ENCODE data around the gene BIRC5.

GRCh38 chr17:77400137-77400847 is 119.0 kb downstream of the SEPTIN9 start:
- PRO-cap: no peak
- RAMPAGE, long total RNA, 4 experiments: no peak in any of the 4 experiments

- PRO-cap: no peak
- RAMPAGE, long total RNA, 4 experiments: no peak in any of the 4 experiments
These were observed 139.1 kb downstream of the SEPTIN9 start for GRCh38 chr17:77420230-77420914.

GRCh38 chr17:77421127-77421901 is 140.0 kb downstream of the SEPTIN9 start:
- PRO-cap: no peak
- RAMPAGE, long total RNA, 4 experiments: no peak in any of the 4 experiments

DNA sequence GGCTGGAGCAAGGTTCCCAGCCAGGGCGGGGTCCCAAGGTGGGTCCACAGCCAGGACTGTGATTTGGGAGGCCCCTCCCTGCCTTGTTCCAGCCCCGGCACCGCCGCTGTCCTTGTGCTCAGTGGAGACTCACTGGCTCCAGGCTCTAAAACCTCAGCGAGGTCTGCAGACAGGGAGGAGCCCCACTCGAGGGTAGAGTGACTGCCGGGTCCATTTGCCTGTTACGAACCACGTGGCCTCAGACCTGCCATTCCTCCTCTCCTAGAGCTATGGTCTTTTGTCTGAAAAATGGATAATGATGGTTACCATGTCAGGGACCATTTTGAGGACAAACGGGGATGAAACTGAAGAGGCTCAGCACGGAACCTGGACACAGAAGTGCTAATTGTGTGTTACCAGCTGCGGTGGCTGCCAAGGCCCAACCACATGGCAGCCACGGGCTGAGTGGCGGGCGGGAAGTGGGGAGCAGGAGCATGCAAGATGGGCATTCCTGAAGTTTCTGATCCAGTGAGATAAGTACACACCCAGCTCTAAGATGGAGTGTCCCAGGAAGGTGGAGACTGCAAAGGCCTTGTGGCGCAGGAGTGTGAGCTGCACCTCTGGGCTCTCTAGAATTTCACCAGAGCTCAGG is 177.1 kb downstream of the SEPTIN9 start:
- PRO-cap: unidirectional peak, minus-strand start at position 120 of the sequence
- RAMPAGE, long total RNA, 4 experiments: no peak in any of the 4 experiments

GRCh38 chr17:77481958-77482552 is 200.8 kb downstream of the SEPTIN9 start:
- PRO-cap: no peak
- RAMPAGE, long total RNA, 4 experiments: start-site peak on the plus strand in 1 of 4 experiments, at chr17:77482176-77482210 at its widest, 100 reads per replicate

DNA sequence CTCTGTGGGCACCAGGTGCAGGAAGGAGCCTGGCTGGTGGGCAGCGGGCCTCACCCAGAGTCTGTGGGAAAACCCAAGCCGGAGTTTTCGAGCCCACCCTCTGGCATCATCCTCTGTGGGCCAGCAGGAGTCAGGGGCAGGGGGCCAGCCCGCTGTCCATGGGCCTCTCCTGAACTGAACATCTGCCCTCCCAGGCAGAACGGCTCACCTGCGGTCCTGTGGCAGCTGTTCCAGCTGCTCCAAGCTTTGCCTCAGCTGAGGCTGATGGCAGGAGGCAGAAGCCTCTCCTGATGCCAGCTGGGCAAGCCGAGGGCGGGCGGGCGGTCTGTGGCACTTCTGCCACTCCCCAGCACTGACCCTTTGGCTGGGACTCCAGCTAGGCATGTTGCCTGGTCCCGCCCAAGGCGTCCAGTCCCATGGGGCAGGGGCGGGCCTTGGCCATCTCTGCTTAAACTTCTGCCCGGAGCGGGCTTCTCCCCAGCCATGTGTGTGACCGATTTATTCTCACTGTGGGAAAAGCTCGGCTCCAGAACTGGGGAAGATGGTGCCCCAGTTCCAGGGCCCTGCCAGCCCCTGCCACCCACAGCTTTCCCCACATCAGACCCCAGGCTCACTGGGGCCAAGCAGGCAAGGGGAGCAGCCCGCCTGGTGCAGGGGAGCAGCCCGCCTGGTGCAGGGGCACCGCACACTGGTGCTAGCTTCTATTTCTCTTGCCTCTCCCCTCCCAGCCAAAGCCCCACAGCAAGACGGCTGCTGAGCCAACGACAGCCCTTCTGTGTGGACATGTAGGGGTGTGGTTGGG is 208.6 kb downstream of the SEPTIN9 start:
- PRO-cap: unidirectional peak, minus-strand start at position 354 of the sequence
- RAMPAGE, long total RNA, 4 experiments: no peak in any of the 4 experiments

GRCh38 chr17:77555178-77555499 is 273.8 kb downstream of the SEPTIN9 start:
- PRO-cap: no peak
- RAMPAGE, long total RNA, 4 experiments: no peak in any of the 4 experiments

- PRO-cap: no peak
- RAMPAGE, long total RNA, 4 experiments: no peak in any of the 4 experiments
These were observed 328.8 kb downstream of the SEPTIN9 start for GRCh38 chr17:77610034-77610662.

- PRO-cap: no peak
- RAMPAGE, long total RNA, 4 experiments: no peak in any of the 4 experiments
These were observed 329.3 kb downstream of the SEPTIN9 start for GRCh38 chr17:77610663-77610917.

DNA sequence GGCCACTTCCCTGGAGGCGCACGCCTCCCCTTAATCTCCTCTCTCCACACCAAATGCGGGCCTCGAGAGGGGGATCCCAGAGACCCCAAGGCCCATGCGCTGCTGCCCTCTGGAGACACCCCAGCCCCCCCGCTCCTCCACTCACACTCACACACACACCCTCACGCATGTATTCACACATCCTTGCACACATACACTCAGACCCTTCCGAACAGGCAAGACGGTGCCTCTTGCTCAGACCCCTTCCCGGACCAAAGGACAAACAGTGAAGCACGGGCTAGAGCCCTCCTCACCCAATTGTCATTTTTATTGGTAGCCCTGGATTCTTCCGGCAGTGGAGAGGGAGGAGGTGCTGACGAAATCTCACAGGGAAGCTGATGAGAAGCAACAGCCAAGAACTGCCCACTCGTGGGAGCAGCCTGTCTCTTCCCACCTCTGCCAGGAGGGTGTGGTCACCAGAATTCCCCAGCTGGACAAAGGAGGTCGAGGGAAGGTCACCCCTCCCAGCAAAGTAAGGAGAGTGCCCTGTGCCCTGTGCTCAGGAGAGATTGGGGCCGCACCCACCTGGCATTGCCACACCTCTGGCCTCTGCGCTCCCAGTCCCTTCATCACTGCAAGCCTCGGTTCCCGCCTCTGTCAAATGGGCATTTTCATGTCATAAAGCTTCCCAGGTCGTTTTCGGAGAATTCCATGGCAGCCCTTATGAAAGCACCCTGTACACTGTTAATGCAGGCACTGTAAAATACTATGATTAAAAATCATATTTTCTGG is 135.9 kb upstream of the TNRC6C start:
- PRO-cap: no peak
- RAMPAGE, long total RNA, 4 experiments: no peak in any of the 4 experiments

GRCh38 chr17:77839580-77840439 is 118.7 kb upstream of the TNRC6C start:
- PRO-cap: no peak
- RAMPAGE, long total RNA, 4 experiments: no peak in any of the 4 experiments

GRCh38 chr17:77983034-77983272 is 24.4 kb downstream of the TNRC6C start:
- PRO-cap: no peak
- RAMPAGE, long total RNA, 4 experiments: no peak in any of the 4 experiments

DNA sequence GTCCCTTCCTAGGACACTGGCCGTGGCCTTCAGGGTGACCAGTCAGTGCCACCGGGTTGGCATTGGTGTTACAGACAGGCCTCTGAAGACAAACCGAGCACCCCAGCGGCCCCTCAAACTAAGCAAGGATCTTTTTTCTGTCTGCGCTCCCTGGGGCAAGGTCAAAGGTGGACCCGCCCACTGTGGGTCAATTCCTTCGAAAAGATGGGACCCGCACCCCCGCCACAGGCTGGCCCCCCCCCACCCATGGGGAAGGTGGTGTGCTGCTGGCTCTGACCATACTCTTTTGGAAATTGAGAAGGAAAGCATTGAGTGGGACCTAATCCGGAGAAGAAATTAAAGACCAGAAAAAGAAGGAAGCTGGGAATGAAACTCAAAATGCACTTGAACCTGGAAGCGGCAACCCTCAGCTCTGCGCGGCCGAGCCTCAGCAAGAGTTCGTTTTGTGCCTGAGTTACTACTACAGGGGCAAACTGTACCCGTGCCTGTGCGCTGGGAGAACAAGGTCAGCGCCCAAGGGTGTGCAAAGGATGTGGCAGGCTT is 20.5 kb downstream of the TMC6 start:
- PRO-cap: no peak
- RAMPAGE, long total RNA, 4 experiments: no peak in any of the 4 experiments

DNA sequence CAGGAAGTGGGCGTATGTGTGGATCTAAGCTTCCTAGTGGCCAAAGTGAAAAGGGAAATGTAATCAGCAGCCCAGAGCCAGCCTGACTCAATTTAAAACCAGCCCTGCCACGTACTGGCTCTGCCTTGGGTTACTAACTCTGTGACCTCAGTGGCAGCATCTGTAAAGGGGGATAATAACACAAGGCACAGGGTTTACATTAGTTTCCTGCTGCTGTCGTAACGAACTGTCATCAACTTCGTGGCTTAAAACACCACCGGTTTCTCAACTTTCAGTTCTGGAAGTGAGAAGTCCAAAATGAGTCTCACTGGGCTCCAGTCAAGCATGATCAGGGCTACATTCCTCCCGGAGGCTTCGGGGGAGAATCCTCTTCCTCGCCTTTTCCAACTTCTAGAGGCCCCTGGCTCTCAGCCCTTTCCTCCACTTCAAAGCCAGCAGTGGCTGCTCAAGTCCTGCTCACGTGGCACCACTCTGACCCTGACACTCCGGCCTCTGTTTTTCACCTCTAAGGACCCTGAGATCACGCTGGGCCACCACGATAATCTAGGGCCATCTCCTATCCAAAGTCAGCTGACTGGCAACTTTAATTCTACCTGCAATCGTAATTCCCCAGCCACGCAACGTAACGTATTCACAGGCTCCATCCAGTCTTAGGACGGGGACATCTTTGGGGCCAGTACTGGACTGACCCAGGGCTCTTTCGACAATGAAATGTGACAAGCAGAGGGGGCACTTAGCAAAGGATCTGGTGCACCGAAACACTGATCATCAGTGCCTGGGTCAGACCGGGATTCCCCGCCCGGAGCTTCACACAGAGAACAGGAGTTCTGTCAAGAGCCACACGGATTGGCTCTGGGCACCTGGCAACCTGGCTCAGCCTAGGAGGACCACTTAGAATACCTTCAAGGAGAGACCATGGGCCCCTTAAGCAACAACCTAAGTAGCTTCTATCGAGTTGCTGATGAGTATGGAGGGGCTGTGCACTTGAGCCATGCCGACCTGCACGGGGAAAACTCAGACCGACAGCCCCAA is 14.4 kb downstream of the TMC6 start:
- PRO-cap: no peak
- RAMPAGE, long total RNA, 4 experiments: no peak in any of the 4 experiments

DNA sequence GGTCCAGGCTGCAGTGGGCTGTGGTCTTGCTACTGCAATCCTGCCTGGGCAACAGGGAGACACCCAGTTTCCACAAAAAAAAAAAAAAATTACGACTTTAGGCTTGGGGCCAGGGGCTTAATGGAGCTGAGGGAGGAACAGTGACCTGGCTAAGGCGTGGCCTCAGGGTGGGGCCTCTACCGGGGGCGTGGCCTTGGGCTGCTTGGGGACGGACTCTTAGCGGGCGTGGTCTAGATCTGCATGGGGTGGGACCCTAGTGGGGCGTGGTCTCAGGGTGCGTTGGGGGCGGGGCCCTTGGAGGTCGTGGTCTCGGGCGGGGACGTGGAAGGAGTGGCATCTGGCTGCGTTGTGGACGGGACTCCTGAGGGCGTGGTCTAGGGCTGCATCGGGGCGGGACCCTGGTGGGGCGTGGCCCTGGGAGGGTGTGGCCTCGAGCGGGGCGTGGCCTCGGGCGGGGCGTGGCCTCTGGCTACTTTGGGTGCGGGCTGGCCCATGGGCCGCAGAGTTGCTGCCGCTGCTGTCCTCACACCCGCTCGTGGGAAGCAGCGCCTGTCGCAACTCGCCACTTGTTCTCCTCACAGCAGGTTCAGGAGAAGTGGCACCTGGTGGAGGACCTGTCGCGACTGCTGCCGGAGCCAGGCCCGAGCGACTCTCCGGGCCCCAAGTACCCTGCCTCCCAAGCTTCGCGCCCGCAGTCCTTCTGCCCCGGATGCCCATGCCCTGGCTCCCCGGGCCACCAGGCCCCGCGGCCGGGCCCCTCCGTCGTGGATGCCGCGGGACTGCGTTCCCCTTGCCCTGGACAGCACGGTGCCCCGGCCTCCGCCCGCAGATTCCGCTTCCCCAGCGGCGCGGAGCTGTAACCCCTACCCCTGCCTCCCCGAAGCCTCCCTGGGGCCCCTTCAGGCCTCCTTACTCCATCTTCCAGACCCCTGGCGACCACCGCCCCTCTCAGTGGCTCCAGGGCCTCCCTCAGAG is 5.6 kb upstream of the C17orf99 start:
- PRO-cap: unidirectional peak, plus-strand start at position 502 of the sequence
- RAMPAGE, long total RNA, 4 experiments: no peak in any of the 4 experiments

DNA sequence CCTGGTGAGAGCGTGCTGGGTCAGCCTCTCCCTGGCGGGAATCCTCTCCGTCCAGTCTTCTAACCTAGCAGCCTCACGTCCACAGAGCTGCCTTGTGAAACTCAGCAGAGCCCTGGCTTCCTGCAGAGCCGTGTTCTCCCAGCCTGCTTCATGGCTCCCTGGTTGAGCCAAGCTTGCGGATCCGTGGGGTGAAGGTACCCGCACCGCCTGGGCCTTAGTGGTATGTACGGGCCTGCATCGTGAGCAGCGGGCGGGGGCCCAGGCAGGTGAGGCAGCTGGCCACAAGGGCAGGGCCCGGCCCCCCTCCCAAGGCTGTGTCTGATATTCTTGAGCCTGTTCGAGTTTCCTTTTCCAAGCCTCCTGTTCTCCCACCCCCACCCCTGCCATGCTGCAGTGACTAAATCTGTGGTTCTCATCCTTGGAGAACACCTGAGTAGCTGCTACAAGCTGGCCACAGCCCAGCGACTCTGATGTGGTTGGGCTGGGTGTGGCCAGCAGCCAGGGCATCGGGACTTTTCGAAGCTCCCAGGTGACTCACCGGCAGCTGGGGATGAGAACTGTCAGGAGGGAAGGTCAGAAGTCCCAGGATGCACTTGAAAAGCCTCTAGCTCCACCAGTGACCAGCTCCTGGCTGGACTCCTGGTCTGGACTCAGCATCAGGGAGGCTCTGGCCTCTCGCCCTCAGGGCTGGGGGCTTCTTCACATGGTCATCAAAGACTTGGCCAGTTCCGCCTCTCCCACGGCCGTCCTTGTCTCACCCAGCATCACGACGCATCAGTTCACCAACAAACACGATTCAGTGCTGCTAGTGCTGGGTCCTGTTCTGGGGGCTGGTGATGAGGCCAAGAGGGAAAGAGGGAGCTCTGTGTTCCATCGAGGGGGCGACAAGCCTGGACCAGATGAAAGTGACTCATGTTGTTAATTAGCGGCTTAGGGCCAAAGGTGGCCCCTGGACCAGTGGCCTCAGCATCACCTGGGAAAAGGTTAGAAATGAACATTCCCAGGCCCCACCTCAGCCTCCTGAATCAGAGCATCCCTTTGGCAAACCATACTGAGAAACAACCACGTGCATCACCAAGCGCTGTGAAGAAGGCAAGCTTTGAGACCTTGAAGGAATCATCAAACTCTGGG is 4.1 kb upstream of the C17orf99 start:
- PRO-cap: no peak
- RAMPAGE, long total RNA, 4 experiments: no peak in any of the 4 experiments

DNA sequence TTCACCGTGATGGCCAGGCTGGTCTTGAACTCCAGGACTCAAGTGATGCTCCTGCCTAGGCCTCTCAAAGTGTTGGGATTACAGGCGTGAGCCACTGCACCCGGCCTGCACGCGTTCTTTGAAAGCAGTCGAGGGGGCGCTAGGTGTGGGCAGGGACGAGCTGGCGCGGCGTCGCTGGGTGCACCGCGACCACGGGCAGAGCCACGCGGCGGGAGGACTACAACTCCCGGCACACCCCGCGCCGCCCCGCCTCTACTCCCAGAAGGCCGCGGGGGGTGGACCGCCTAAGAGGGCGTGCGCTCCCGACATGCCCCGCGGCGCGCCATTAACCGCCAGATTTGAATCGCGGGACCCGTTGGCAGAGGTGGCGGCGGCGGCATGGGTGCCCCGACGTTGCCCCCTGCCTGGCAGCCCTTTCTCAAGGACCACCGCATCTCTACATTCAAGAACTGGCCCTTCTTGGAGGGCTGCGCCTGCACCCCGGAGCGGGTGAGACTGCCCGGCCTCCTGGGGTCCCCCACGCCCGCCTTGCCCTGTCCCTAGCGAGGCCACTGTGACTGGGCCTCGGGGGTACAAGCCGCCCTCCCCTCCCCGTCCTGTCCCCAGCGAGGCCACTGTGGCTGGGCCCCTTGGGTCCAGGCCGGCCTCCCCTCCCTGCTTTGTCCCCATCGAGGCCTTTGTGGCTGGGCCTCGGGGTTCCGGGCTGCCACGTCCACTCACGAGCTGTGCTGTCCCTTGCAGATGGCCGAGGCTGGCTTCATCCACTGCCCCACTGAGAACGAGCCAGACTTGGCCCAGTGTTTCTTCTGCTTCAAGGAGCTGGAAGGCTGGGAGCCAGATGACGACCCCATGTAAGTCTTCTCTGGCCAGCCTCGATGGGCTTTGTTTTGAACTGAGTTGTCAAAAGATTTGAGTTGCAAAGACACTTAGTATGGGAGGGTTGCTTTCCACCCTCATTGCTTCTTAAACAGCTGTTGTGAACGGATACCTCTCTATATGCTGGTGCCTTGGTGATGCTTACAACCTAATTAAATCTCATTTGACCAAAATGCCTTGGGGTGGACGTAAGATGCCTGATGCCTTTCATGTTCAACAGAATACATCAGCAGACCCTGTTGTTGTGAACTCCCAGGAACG is at the start of gene BIRC5:
BIRC5 (plus strand) TSS at position 315 of the 1,137 bp plus-strand sequence.
- PRO-cap: no peak
- RAMPAGE, long total RNA, 4 experiments: start-site peak on the plus strand in 4 of 4 experiments, centred at positions 311 to 337 of the sequence, 11 to 59 reads per replicate

- PRO-cap: no peak
- RAMPAGE, long total RNA, 4 experiments: no peak in any of the 4 experiments
These were observed 8.5 kb upstream of the TMEM235 start for GRCh38 chr17:78222615-78223667.

DNA sequence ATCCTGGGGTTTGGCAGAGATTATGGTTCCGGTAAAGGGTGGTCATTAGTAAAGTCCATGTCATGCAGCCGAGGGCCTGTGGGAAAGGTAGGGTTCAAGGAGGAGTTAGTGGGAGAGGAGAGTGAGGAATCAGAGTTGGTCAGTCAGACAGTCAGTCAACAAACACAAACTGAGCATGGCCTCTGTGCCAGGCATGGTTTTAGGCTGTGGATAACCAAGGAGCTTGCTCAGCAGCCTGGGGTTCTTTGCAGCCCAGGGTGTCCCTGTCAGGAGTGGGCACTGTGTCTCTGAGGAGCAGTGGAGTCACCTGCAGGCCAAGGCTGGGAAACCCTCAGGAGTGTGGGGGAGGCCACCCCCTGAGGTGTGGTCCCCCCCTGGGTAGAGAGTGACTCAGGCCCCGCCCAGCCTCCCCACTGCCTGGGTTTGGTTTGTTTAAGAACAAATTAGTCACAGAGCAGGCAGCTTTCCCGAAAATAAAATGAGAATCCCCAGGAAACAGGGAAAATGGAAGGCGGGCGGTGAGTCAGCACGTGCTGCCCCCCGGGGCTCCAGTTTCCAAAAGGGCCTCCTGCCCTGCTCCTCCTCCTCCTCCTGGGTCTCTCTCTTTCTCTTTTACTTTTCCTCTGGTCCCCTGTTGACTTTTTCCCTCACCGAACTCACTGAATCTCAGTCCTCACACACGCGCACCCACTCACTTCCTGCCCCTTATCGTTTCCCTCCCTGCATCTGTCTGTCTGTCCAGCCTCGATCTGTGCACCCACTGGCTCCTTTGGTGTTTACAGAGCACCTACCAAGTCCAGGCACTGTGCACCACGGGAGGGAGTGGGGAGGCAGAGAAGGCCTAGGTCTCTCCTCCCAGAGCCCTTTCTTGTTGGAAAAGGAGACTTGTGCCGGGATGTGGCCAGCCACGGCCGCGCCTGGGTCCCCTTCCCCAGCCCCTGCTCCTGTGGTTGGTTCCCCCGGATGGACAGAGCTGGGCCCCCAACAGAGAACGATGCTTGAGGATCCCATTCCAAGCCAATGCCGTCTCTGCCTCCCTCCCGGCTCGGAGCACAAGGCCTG is 44.3 kb downstream of the SOCS3 start:
- PRO-cap: bidirectional peak, plus-strand start at position 502 of the sequence, minus-strand start at position 322 of the sequence; bidirectional peak, plus-strand start at position 653 of the sequence, minus-strand start at position 557 of the sequence
- RAMPAGE, long total RNA, 4 experiments: no peak in any of the 4 experiments

- PRO-cap: no peak
- RAMPAGE, long total RNA, 4 experiments: no peak in any of the 4 experiments
These were observed 21.0 kb downstream of the SOCS3 start for GRCh38 chr17:78338814-78339378.